Stomach (tissue), 7 donors: ENCODE measurements around a stretch of chr19.

- PRO-cap = no peak
- RAMPAGE, long total RNA, 5 experiments = start-site peak on the minus strand in 1 of 5 experiments, at chr19:18396961-18397044 at its widest, 5 reads per replicate
- RRBS = 24% methylated on average over 7 of the region's 67 CpGs
Observed at GRCh38 chr19:18396217-18397532, 747 bp downstream of the LRRC25 start.

- PRO-cap = no peak
- RAMPAGE, long total RNA, 5 experiments = no peak in any of the 5 experiments
- RRBS = no CpG with 5 or more reads among the region's 12 CpGs
Observed at GRCh38 chr19:18407922-18408475, 10.6 kb upstream of the LRRC25 start.

- PRO-cap = no peak
- RAMPAGE, long total RNA, 5 experiments = no peak in any of the 5 experiments
- RRBS = no CpG with 5 or more reads among the region's 31 CpGs
Observed at GRCh38 chr19:18418465-18419101, 615 bp upstream of the SSBP4 start.

DNA sequence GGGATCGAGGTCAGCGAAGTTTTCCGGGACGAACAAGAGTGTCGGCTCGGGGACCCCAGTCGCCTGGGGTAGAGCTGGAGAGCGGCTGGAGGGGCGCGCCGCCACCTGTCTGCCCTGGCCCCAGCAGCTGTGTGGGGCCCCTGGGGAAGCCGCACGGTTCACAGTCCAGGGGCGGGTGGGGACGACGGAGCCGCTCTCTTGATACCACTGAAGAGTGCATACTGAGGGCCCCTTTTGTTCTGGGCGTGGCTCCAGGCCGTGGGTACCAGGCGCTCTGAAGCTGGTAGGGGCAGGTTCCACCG, 869 bp downstream of the SSBP4 start:
- PRO-cap = no peak
- RAMPAGE, long total RNA, 5 experiments = no peak in any of the 5 experiments
- RRBS = no CpG with 5 or more reads among the region's 21 CpGs

DNA sequence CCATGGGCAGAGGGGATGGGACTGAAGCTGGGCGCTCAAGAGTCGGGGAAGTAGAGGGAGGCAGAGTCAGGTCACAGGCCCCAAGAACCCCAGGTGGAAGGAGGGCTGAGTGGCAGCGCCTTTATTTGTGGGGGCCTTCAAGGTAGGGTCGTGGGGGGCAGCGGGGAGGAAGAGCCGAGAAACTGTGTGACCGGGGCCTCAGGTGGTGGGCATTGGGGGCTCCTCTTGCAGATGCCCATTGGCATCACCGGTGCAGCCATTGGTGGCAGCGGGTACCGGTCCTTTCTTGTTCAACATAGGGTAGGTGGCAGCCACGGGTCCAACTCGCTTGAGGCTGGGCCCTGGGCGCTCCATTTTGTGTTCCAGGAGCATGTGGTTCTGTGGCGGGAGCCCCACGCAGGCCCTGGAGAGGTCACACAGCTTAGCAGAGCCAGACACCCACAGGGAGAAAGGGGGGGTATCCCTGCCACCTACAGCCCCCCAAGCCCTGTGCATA, 3.2 kb downstream of the ISYNA1 start:
- PRO-cap = no peak
- RAMPAGE, long total RNA, 5 experiments = no peak in any of the 5 experiments
- RRBS = 97% methylated on average over 2 of the region's 15 CpGs

- PRO-cap = bidirectional peak, plus-strand start at chr19:18437725, minus-strand start at chr19:18437695
- RAMPAGE, long total RNA, 5 experiments = no peak in any of the 5 experiments
- RRBS = 5% methylated on average over 13 of the region's 76 CpGs
Observed at GRCh38 chr19:18436851-18437780, 817 bp downstream of the ISYNA1 start.

DNA sequence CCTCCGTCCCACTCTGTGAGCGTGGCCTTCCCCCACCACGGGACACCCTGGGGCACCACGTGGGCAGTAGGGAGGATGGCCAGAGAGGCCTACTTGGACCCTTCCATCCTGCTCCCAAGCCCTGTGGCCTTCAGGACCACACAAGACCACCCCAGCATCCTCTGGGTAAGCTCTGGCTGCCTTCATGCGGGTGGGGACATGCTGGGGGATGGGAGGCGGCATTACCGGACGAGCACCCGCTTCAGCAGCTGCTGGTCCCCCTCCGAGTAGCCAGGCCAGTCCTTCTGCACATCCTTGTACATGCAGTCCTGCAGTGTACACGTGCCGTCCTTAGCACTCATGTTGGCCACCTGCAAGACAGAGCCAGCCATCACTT, 20.0 kb upstream of the ISYNA1 start:
- PRO-cap = no peak
- RAMPAGE, long total RNA, 5 experiments = no peak in any of the 5 experiments
- RRBS = no CpG with 5 or more reads among the region's 12 CpGs

- PRO-cap = no peak
- RAMPAGE, long total RNA, 5 experiments = no peak in any of the 5 experiments
- RRBS = no CpG with 5 or more reads among the region's 10 CpGs
Observed at GRCh38 chr19:18568916-18569518, 2.6 kb upstream of the UBA52 start.

GRCh38 chr19:18573183-18573985, 1.7 kb downstream of the UBA52 start:
- PRO-cap = no peak
- RAMPAGE, long total RNA, 5 experiments = no peak in any of the 5 experiments
- RRBS = no CpG with 5 or more reads among the region's 12 CpGs

- PRO-cap = no peak
- RAMPAGE, long total RNA, 5 experiments = no peak in any of the 5 experiments
- RRBS = no CpG with 5 or more reads among the region's 7 CpGs
Observed at GRCh38 chr19:18578693-18579084, 7.0 kb downstream of the UBA52 start.

DNA sequence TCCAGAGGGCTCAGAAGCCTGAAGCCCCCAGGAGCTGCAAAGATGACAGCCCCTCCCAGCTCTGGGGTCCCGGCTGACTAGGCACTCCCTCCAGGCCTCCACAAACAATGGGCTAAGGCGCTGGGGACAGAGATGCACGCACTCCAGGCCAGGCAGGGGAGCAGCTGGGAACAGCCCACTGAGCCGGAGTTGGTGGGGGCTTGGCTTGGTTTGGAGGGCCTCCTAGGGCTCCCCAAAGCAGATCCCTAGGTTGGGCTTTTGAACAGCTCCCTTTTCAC, 2.1 kb downstream of the CRLF1 start:
- PRO-cap = no peak
- RAMPAGE, long total RNA, 5 experiments = no peak in any of the 5 experiments
- RRBS = 17% methylated on average over 2 of the region's 4 CpGs

GRCh38 chr19:18761479-18762384, 29.4 kb downstream of the COMP start:
- PRO-cap = no peak
- RAMPAGE, long total RNA, 5 experiments = no peak in any of the 5 experiments
- RRBS = 17% methylated on average over 5 of the region's 29 CpGs

DNA sequence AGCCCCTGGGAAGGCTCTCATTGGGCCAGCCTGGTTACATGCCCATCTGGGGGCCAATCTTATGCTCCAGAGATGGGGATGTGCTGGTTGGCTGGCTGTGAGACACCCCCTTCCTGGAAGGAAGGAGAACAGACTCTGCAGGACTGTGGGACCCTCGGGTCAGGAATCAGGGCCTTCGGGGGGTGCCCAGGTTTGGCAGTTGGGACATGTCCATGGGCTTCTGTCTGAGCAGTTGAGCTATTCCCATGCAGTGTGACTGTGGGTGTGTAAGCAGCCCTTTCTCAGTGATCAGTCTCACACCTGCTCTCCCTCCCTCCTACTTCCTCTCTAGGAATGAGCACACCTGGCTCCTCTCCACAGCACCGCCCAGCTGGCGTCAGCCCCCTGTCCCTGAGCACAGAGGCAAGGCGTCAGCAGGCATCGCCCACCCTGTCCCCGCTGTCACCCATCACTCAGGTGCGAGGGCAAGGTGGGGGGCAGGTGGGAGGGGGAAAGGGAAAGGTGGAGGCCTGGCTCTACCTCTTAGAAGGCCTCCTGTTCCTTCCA, 26.0 kb downstream of the COMP start:
- PRO-cap = no peak
- RAMPAGE, long total RNA, 5 experiments = no peak in any of the 5 experiments
- RRBS = no CpG with 5 or more reads among the region's 8 CpGs

GRCh38 chr19:18785027-18785332, 6.1 kb downstream of the COMP start:
- PRO-cap = no peak
- RAMPAGE, long total RNA, 5 experiments = no peak in any of the 5 experiments
- RRBS = 9% methylated on average over 7 of the region's 19 CpGs

- PRO-cap = no peak
- RAMPAGE, long total RNA, 5 experiments = start-site peak on the plus strand in 2 of 5 experiments, at chr19:18863281-18863678 at its widest, 6 to 7 reads per replicate
- RRBS = 95% methylated on average over 8 of the region's 42 CpGs
Observed at GRCh38 chr19:18862610-18863842, 31.3 kb downstream of the UPF1 start.

DNA sequence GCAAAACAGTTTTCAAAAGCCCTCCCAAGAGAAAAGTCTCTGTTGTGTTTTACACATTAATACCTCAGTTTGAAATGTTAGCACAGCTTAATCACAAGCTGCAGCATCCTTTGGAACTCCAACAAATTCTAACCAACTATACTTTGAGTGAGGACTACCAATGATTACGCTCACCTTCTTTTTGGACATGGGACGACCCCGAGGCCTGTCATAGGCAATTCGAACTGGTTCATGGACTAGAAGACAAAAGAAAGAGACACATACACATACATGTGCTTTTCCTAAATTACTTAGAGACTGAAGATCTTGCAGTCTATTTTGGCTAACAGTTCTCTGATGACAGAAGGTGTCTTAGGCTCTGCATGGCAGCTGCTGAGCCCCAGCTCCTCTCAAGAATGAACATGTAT, 31.9 kb downstream of the SUGP2 start:
- PRO-cap = no peak
- RAMPAGE, long total RNA, 5 experiments = start-site peak on the minus strand in 2 of 5 experiments, centred at positions 199 to 202 of the sequence, 16 to 51 reads per replicate
- RRBS = no CpG with 5 or more reads among the region's 4 CpGs

DNA sequence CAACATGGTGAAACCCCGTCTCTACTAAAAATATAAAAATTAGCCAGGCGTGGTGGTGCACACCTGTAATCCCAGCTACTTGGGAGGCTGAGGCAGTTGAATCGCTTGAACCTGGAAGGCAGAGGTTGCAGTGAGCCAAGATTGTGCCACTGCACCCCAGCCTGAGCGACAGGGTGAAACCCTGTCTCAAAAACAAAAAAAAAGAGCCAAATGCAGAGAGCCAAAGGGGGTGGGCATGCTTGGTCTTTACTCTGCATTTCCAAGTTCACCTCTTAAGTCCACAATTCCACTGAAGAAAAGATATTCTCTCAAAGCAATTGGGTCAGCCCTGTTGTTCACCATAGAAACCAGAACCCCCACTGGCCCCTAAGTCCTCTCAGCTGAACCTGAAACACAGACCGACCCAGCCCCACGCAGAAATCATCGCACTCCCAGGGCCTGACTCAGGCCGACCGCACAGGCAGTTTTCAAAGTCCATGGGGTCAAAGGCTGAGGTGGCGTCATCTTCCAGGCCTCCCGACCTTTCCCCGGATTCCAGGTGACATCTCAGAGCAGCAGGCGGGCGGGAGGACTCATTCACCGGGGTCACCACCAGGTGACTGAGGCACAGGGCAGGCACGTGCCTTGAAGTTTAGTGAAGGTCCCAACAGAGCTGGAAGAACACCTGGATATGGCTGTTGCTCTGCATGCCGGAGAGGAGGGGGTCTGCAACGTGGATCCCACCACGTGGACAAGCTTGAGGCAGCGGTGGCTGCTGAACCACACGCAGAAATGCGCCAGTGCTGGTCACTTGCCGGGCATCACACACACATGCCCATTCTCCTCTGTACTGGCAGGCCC, 33.2 kb downstream of the SLC25A42 start:
- PRO-cap = no peak
- RAMPAGE, long total RNA, 5 experiments = no peak in any of the 5 experiments
- RRBS = 85% methylated on average over 9 of the region's 23 CpGs

GRCh38 chr19:19111719-19112502, 26.4 kb downstream of the TMEM161A start:
- PRO-cap = no peak
- RAMPAGE, long total RNA, 5 experiments = start-site peak on the plus strand in 1 of 5 experiments, at chr19:19111895-19112236 at its widest, 5 reads per replicate
- RRBS = no CpG with 5 or more reads among the region's 10 CpGs

DNA sequence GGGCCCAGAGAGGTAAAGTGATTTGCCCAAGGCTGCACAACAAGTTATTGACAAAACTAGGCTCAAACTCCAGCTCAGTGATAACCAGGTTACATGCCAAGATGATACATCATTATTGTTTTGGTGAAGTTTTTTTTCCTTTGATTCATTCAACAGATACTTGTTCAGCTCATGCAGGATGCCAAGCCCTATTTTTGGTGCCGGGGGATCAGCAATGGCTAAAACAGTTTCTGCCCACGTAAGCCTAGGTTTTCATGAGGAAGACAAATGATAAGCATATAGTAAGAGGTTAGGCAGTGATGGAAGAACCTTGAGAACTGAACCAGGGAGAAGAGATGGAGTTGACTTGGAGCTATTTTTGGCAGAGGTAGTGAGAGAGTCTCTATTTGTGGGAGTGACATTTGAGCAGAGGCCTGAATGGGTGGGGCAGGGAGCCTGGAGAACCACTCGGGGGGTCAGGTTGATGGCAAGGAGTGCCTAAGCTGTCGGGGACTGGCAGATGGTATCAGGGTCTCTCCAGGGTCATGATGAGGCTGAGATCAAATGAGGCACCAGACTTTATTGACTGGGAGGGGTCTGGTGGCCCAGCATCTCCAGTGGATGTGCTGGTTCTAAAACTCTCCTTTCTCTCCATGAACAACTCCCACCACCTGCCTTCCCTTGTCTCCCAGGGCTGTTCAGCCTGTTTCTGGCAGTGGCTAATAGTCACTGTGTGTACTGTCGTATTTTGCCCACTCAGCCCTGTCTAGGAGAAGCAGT, 3.4 kb downstream of the MAU2 start:
- PRO-cap = no peak
- RAMPAGE, long total RNA, 5 experiments = start-site peak on the plus strand in 2 of 5 experiments, centred at positions 155 to 267 of the sequence, 5 to 12 reads per replicate
- RRBS = no CpG with 5 or more reads among the region's 5 CpGs

- PRO-cap = no peak
- RAMPAGE, long total RNA, 5 experiments = start-site peak on the plus strand in 2 of 5 experiments, at chr19:19335904-19336637 at its widest, 5 reads per replicate
- RRBS = no CpG with 5 or more reads among the region's 22 CpGs
Observed at GRCh38 chr19:19335605-19336523, 15.2 kb downstream of the MAU2 start.